Skin of body (tissue), 2 donors: ENCODE measurements around a stretch of chr1.

DNA sequence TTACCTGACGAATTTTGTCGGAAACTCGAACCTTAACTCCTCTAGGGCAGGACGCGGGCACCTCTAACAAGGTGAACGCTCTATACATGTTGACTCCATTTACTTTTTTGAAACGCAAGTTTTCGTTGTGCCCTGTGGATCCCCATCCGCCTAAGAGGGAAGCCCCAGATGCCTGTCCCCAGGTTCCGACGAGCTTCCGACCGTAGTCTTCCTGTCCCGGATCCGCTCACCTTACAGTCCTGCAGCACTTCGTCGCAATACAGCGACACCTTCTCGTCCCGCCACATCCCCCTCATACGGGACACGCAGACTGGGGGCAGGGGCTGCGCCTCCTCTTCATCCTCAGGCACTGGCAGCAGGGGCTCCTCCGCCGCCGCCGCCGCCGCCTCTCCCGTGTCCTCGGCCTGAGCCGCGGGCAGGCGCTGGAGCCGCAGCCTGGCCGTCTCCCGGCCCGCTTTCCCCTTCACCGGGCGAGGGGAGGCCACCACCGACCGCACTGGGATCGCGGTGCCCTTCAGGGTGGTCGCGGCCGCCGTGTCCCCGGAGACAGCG is 391 bp downstream of the SHCBP1L start:
- RAMPAGE, long total RNA: no peak

DNA sequence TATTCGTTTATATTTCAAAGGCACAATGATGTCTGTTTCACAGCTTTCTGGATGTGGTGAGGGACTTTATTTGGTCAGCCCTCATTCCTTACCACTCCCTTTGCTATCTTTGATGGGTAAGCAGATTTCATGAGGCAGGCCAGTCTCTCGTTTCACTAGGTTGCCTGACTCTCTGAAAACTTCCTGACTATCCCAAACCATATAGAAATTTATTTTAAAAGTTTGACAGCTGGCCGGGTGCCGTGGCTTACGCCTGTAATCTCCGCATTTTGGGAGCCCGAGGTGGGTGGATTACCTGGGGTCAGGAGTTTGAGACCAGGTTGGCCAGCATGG is 34.0 kb downstream of the LAMC1 start:
- RAMPAGE, long total RNA: no peak

GRCh38 chr1:183101791-183102219 is 78.6 kb downstream of the LAMC1 start:
- RAMPAGE, long total RNA: no peak

- RAMPAGE, long total RNA: no peak
These were observed 77.4 kb upstream of the LAMC2 start for GRCh38 chr1:183108655-183109136.

DNA sequence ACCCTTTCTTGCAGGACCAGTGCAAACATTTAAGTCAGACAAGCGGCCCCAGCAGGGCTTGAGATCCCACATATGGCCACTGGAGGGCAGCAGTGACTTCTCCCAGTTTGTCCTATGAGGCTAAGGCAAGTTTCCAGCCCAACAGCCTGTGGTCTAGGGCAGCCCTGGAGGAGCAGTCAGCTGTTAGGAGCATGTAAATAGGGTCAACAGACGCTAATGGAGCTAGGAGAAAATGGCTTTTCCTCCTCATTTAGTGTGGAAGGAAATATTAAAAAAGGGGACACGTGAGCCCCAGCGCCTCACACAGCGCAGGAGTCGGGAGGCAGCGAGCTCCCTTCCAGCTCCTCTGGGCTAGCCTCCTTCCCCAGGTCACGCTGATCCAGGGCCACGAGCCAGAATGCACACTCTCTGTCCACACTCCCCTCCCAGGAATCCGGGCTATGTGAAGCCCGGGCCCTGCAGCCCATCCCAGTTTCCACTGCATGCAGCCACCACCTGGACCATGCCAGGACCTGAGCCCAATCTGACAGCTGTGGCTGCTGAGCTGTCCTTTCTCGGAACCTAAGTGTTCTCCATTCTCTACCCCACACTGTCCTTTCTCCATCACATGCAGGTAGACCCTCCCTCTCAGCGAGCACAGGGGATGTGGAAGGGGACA is 95.6 kb downstream of the LAMC2 start:
- RAMPAGE, long total RNA: no peak

DNA sequence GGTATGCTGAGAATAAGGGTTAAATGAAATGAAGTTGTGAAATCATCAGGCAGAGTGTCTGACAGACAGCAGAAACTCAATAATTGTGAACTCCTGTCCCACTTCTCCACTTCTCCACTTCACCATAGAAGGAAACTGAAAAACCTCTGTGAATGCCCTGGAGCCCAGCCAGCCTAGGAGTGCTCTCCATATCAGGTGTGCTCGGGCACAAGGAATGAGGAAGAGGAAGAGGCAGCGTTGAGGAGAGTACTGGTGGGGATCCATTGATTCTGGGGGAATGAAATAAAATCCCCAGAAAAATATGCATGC is 47.8 kb downstream of the NMNAT2 start:
- RAMPAGE, long total RNA: no peak

- RAMPAGE, long total RNA: no peak
These were observed 2.1 kb upstream of the SMG7 start for GRCh38 chr1:183469994-183470764.

DNA sequence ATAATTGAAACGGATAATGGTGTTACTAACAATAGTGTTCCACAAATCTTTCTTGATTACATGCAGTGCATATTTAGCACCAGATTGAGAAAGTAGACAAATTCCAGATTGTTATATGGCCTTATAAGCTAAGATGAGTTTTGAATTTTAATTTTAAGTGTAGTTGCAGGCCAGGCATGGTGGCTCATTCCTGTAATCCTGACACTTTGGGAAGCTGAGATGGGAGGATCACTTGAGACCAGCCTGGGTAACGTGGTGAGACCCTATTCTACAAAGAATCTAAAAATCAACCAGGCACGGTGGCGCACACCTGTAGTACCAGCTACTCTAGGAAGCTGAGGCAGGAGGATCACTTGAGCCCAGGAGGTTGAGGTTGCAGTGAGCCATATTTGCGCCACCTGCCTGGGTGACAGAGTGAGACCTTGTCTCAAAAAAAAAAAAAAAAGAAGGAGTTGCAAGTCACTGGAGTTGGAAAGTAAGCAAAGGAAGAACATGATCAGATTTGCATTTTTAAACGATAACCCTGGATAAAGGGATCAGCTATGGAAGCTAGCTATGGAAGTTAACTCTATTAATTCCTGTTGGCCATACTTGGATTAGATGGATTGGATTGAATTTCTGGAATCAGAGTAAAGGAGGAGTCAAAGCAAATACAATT is 49.3 kb downstream of the SMG7 start:
- RAMPAGE, long total RNA: no peak

GRCh38 chr1:183553704-183554118 is 36.5 kb downstream of the NCF2 start:
- RAMPAGE, long total RNA: no peak

DNA sequence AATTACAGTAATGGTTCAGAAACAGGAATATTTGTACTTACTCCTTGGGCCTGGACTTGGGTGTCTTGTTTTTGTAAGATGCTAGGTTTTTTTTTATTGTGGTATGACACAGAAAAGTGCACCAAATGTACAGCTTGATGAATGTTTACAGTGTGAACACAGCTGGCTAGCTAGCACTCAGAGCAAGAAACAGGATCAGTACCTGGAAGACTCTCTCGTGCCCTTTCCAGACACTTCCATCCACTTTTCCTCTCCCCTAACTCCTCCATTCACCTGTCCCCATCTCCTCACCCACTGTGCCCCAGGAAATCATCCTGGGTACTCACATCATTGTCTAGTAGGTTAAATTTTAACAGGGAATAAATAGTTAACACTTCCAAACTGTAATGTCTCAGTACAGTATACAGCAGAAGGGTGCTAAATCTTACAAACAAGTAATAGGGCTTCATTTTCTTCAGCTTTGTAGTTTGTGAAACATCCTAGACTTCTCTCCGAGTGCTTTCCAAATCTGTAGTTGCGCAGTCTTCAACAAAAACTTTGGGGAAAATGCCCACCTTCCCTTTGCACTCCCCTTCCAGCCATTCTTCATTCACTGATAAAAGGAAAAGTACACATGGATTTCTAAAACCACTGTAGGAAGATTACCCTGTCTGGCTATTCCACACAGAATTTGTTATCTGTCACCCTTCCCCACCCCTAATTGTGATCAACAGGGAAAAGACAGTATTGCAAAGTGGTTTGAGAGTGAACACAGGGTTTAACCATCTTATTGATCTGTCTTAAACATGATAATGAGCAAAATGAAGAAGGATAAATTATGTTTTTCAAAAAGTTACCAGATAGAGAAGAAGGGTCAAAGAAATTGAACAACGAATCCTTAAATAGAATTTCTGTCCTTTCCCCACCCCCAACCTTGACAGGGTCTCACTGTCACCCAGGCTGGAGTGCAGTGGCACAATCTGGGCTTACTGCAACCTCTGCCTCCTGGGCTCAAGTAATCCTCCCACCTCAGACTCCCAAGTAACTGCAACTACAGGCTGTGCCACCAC is 34.3 kb downstream of the NCF2 start:
- RAMPAGE, long total RNA: no peak

DNA sequence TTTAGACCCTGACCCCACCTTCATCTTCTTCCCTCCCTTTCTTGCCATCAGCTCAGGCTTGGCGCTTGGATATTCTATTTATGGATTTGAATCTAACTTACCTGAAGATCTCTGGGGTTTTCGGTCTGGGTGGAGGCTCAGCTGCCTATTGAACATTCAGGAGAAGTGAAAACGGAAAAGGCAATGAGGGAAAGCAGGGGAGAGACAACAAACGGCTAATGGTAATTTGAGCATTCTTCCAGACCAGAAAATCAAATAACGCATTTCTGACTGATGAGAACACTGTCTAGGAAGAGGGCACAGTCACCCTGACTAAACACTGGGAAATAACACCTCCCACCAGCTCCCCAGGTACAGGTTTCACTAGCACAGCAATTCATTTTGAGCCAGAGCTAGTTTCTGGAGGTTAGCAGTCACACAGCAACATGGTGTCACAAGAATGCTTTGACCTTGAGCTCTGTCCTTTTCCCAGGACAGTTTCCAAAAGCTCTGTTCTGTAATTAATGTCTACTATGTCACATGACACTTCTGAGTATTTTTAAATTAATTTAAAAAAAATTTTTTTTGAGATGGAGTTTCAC is 21.1 kb downstream of the NCF2 start:
- RAMPAGE, long total RNA: no peak

DNA sequence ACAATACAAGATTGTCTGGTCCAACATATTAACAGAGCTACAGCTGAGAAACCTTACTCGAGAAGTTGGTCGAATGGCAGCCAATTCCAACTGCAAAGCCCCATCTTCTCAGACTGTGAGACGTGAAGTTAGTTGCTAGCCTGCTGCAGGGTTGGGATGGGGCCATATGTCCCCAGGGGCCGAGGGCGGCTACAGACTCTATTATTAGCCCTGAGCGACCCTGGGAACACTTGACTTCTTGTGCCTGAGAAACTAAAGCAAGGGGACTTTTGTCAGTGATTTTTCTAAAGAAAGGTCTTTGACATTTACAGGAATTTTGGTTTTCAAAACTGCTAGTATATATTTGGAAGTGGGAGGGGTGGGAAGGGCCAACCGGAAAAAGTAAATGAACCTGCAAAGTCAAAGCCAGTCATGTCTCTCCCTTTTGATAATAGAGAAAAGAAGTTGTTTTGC is 13.7 kb downstream of the NCF2 start:
- RAMPAGE, long total RNA: no peak

DNA sequence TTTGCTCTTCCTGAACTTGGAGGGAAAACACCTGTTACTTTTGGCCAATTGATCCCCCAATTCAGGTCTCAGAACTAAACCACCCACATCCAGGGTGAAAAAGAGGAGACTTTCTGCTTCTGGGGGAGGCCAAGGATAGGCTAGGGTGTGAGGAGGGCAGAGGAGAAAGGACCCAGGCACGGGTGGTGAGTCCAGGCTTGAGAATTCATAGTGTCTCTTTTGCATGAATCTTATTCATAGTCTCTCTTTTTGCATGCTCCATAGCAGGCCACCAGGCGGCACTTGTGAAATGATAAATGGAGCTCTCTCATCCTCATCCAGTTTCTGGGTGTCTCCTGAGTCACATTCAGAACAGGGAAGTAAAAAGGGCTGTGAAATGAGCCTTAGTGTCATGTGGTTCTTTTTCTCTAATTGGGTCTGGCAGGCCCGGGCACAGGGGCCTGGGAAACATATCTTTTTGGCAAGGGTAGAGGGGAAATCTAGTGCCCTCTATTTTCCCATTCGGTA is 18.9 kb upstream of the NCF2 start:
- RAMPAGE, long total RNA: no peak

- RAMPAGE, long total RNA: no peak
These were observed 18.6 kb downstream of the ARPC5 start for GRCh38 chr1:183616928-183617423.

DNA sequence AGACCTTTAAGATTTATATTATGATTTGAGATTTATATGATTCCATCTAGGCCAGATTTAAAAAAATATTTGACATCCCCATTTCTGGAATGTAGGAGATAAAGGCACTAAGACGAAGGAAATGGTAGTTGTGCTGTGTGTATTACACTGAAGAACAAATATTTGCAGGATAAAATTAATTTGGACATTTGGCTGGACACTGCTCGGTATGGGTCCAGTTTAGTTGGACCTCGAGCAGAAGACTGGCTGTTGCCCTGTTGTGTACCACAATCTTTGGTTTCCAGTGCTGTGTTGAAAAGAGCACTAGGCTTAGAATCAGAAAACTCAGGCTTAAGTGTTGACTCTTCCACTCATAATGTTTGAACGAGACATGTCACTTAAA is 1.1 kb upstream of the ARPC5 start:
- RAMPAGE, long total RNA: no peak

- RAMPAGE, long total RNA: no peak
These were observed 93.8 kb downstream of the RGL1 start for GRCh38 chr1:183898743-183899133.

GRCh38 chr1:183904667-183905138 is 99.8 kb downstream of the RGL1 start:
- RAMPAGE, long total RNA: no peak

GRCh38 chr1:184035035-184035238 is 2.6 kb downstream of the COLGALT2 start:
- RAMPAGE, long total RNA: no peak

DNA sequence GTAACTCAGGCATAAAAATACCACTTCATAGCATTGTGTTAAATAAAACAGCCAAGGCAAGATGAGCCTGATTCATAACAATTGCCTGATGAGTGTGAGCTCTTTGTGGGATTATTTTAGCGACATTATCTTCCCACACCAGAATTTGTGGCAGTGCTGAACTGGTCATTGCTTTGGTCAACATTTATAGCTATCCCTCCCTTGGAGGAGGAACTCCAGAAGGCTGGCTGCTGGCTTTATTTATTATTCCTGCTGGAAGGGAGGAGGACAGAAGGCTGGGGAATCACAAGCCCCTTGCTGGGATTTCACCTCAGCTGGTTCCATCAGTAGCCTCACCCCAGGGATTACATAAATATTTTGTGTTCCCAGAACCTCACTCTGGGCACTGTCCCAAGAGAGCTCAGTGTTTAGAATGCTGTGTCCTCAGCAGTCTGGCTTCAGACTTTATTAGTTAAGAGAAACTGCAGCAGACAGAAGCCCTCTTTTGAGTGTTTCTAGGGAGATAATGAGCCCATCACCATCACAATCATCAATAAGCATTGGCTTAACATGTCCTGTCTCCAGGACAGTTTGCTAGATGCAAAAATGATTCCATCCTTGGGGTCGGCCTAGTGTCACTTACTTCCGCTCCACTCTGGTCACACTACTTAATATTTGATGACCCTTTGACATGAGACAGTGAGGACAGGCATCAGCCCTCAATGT is 102.8 kb upstream of the C1orf21 start:
- RAMPAGE, long total RNA: no peak

- RAMPAGE, long total RNA: no peak
These were observed 93.8 kb downstream of the C1orf21 start for GRCh38 chr1:184480522-184481088.